Breast epithelium (tissue), 2 donors: ENCODE data around the gene UGT1A7.

- PRO-cap: no peak
- RAMPAGE, long total RNA, 2 experiments: no peak in any of the 2 experiments
Measured at GRCh38 chr2:232419377-232420534, 13.1 kb downstream of the ALPG start.

DNA sequence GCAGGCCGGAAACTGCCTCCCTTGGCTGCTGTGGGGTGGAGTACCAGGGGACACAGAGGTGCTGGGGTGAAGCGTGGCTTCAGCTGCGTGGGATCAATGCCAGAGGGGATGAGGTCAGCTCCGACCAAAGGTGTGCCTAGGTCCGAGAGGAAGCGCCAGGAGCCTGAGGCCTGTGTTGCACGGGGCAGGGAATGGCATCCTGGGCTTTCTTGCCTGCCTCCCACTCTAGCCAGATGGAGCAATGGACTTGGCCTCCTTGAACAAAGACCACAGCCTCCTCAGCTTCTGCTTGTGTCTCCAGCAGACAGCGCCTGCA, 11.9 kb upstream of the ALPI start:
- PRO-cap: no peak
- RAMPAGE, long total RNA, 2 experiments: no peak in any of the 2 experiments

GRCh38 chr2:232556226-232556981, 5.9 kb downstream of the EIF4E2 start:
- PRO-cap: no peak
- RAMPAGE, long total RNA, 2 experiments: no peak in any of the 2 experiments

- PRO-cap: no peak
- RAMPAGE, long total RNA, 2 experiments: no peak in any of the 2 experiments
Measured at GRCh38 chr2:232632290-232632675, 1.1 kb upstream of the EFHD1 start.

GRCh38 chr2:232632744-232633387, 538 bp upstream of the EFHD1 start:
- PRO-cap: bidirectional peak, plus-strand start at chr2:232633180, minus-strand start at chr2:232632966
- RAMPAGE, long total RNA, 2 experiments: no peak in any of the 2 experiments

GRCh38 chr2:232815412-232815948, 39.1 kb upstream of the KCNJ13 start:
- PRO-cap: no peak
- RAMPAGE, long total RNA, 2 experiments: no peak in any of the 2 experiments

GRCh38 chr2:232875591-232875914, 5.5 kb downstream of the SNORC start:
- PRO-cap: no peak
- RAMPAGE, long total RNA, 2 experiments: no peak in any of the 2 experiments

DNA sequence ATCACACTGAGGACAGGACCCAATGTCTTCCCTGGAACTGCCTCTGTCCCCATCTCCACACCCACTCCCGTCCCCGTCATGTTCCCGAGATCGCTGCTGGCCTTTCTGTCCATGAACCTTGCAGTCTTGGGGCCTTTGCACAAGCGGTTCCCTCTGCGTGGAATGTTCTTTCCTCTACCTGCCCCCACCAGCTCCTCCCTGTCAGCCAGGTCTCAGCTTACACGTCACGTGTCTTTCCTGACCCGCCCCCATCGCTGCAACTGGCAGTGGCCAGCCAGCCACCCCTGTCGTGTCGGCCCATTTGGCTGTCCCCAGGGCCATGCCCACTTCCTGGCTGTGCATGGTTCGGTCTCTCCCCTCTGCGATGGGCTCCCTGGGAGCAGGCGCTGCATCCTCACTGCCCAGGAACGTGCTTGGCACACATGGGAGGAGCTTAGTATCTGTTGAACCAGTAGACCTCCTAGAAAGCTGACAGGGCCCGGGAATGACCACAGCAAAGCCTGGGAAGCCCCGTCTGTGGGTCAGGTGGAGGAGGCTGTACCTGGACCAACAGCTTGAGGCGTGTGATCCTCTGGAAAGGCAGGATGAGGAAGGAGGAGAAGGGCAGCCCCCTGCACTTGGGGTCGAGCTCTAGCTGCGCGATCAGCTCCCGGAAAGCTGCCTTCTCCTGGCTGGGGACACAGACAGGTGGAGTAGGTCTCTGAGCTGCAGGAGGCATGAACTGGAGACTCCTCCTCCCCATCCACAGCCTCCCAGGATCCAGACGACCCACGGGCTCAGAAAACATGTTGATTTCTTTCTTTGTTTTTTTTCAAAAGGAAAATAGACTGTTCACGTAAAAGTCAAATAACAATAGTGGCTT, 21.0 kb downstream of the SNORC start:
- PRO-cap: no peak
- RAMPAGE, long total RNA, 2 experiments: start-site peak on the minus strand in 1 of 2 experiments, centred at positions 177 to 715 of the sequence, 5 to 6 reads per replicate

DNA sequence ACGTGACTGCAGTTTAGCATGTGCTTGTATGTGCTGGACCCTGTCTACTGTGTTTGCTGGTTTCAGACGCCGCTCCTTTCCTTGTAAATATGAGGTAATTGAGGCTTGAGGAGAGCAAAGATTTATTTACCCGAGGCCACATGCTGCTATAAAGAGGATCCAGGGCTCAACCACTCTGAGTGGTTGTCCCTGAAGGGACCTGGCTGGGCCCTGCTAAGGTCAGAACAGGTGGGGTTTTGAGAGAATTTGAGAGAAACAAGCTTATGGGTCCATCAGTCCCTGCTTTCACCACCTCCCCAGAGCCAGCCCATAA, 57.1 kb downstream of the NGEF start:
- PRO-cap: no peak
- RAMPAGE, long total RNA, 2 experiments: no peak in any of the 2 experiments

DNA sequence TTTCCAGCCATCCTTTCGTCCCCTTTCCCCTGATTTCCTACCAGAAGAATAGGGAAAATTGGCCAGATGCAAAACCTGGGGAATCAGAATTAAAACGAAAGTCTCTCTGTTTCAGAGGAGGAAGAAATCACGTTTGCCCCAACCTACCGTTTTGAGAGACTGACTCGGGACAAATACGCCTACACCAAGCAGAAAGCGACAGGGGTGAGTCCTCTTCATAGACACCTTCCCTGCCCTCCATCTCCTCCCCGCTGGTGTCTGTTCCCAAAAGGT, 80.6 kb upstream of the ATG16L1 start:
- PRO-cap: no peak
- RAMPAGE, long total RNA, 2 experiments: no peak in any of the 2 experiments

GRCh38 chr2:233191304-233192019, 60.0 kb upstream of the ATG16L1 start:
- PRO-cap: no peak
- RAMPAGE, long total RNA, 2 experiments: no peak in any of the 2 experiments

GRCh38 chr2:233211197-233211745, 40.2 kb upstream of the ATG16L1 start:
- PRO-cap: no peak
- RAMPAGE, long total RNA, 2 experiments: no peak in any of the 2 experiments

DNA sequence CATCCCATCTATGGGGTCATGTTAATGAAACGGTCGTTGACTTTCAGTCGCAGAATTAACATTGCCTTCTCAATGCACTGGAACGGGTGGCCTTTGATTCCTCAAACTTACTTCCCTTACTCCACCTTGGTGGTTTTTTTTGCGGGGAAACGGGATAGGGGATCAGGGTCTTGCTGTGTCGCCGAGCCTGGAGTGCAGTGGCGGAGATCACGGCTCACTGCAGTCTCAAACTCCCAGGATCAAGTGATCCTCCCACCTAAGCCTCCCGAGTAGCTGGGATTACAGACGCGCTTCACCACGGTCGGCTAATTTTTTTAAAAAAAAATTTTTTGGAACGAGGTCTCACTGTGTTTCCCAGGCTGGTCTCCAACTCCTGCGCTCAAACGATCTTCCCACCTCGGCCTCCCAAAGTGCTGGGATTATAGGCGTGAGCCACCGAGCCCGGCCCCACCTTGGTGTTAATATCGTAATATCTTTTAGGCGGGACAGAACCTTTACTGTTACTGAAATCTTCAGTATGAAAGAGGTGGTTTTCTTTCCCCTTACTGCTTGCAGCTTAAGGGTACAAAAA, 853 bp downstream of the ATG16L1 start:
- PRO-cap: no peak
- RAMPAGE, long total RNA, 2 experiments: no peak in any of the 2 experiments

- PRO-cap: no peak
- RAMPAGE, long total RNA, 2 experiments: no peak in any of the 2 experiments
Measured at GRCh38 chr2:233353192-233353986, 905 bp upstream of the DGKD start.

GRCh38 chr2:233355834-233356330, 1.6 kb downstream of the DGKD start:
- PRO-cap: no peak
- RAMPAGE, long total RNA, 2 experiments: no peak in any of the 2 experiments

- PRO-cap: no peak
- RAMPAGE, long total RNA, 2 experiments: no peak in any of the 2 experiments
Measured at GRCh38 chr2:233420430-233421438, 66.4 kb downstream of the DGKD start.

DNA sequence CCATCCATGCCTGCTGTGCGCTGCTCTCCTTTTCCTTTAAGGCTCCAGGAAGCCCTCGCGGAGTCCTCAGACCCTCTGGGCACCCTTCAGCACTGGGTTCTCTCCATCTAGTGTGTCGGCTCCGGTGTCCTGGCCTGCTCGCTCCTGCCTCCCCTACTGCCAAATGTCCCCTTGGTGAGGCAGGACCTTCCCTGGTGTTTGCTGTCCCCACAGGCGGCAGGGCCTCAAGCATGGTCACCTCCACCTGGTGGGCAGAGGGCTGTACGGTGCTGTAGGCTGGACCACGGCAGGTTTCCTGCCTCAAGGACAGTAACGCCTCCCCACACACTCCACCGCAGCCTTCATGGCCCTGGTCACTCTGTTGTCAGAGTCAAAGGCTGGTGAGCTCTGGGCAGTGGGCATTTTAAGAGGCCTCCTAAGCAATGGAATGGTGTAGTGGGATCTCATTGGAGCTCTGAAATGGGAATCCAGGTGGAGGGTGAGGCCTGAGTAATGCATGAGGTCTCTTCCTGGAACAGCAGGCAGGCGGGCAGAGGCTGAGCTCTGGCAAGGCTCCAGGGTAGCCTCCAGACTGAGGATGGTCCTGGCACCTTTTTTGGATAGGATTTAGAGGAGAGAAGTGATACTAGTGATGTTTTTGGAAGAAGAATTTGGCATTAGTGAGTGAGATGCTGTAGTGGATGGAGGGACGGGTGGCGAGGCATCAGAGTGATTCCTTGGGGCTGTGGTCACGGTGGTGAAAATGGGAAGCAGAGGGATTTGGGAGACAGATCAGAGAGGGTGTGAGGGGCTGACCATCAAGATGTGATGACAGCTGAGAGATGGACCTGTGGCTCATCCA, 90.5 kb downstream of the DGKD start:
- PRO-cap: no peak
- RAMPAGE, long total RNA, 2 experiments: no peak in any of the 2 experiments

DNA sequence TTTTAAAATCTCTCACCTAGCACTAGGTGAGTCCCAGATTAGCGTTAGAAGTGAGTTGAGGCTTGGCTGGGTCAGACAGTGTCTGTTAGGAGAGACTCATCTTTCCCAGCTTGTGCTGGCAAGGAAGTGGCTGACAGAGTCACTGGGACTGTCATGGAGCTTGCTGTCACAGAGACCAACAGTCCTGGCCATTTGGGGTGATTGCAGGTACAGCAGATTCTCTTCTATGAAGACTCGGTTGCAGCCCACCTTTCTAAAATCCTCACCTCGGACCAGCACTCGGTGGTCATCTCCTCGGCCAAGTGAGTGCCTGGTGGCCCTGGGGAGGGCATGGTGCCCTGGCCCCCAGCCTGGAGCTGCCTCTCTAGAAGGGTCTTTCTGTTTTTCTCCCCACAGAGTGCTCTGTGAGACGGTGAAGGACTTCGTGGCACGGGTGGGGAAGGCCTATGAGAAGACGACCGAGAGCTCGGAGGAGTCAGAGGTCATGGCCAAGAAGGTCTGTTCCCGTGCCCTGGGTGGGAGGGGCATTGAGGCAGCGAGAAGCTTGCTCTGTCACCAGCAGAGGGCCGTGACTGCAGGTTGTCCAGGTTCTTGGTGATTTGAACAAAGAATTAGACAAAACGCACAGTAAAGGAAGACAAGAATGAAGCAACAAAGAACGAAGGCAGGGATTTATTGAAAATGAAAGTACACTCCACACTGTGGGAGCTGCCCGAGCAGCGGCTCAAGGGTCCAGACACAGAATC, 93.8 kb downstream of the DGKD start:
- PRO-cap: no peak
- RAMPAGE, long total RNA, 2 experiments: no peak in any of the 2 experiments

DNA sequence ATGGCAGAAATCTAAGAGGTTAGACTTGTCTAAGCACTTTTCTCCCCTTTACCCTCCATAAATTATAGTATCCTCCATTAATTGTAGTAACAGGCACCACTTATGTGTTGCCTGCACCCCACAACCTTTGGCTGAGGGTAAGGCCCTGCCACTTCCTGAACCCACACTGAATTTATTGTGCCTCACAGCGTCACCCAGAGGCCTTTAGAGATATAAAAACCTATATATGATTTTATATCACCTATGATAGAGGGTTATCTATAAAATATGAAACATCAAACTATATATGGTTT, 2.6 kb downstream of the UGT1A9 start:
- PRO-cap: no peak
- RAMPAGE, long total RNA, 2 experiments: no peak in any of the 2 experiments

GRCh38 chr2:233681633-233682015, at the start of gene UGT1A7:
Gene UGT1A7, plus strand, starts transcription at chr2:233681901.
- PRO-cap: no peak
- RAMPAGE, long total RNA, 2 experiments: no peak in any of the 2 experiments